Smooth muscle cell (in vitro differentiated cells): ENCODE measurements around a stretch of chr19.

- RAMPAGE, long total RNA: no peak
Observed at GRCh38 chr19:47110883-47111666, 2.5 kb downstream of the ZC3H4 start.

DNA sequence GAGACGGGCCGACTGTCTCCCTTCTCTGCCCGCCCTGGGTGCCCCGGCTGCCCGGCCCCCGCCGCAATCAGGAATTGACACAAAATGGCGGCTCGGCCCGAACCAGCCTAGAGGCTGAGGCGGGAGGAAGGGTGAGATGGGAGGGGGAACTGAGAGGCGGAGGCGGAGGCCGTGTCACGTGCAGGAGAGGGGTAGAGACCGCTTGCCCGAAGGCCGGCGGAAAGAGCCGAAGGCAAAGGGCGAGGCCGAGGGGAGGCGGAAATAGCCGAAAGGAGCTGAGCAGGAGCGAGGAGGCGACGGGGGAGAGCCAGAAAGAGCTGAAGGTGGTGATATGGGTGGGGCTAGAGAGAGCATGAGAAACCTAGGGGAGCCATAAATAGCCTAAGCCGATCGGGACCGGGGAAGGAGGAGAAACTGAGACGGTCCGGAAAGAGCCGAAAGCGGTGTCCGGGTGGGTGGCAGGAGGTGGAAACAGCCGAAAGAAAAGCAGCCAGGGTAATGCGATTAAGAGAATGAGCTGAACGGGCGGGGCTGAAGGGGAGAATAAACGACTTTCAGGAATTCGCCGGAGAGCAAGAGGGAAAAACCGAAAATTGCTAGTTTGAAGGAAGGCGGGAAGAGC lies 434 bp downstream of the ZC3H4 start:
- RAMPAGE, long total RNA: no peak

DNA sequence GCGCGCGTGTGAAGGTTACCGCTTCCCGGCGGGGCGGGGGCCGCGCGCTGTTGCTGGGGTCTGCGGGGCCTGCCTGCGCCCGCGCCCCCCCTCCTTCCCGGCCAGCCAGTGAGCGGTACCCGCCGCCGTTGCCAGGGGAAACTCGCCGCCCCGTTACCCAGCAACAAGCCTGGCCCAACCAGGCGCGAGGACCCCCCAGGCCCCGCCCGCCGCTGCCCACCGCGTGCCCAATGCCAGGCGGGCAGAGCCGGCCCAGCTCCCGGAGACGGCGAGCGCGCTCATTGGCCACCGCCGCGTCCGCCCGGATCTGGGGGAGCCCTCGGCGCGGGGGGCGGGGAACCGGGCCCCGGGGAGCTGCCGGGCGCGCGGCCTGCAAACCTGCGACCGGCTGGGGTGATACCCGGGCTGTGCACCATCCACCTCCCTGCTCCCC lies 8.6 kb upstream of the BBC3 start:
- RAMPAGE, long total RNA: no peak

- RAMPAGE, long total RNA: no peak
Observed at GRCh38 chr19:47240906-47241603, 10.1 kb upstream of the BBC3 start.

DNA sequence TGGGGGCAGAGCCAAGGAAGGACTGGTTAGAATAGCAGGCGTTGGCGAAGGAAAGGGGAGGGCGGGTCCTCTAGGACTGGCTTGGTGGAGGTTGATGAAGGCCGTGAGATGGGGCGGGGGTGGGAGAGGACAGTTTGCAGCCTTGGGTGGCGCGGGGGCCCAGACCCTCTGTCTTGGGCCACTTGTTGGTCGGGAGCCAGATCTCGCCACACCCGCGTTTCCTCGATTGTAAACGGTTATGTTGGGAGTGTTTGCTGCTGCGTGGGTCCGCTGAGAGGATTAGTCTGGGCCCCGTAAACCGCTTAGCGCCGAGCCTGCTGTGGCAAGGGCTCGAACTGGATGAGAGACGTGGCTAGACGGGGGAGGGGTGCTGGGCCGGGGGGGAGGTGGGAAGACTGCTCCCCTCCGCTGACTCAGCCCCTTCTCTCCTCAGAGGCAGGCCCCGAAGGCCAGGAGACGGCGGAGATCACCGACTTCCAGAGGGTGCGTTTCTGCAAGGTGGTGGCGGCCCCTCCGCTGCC lies 1.7 kb upstream of the INAFM1 start:
- RAMPAGE, long total RNA: no peak

GRCh38 chr19:47289818-47290270 lies 15.2 kb downstream of the INAFM1 start:
- RAMPAGE, long total RNA: no peak

GRCh38 chr19:47390498-47391125 lies 28.7 kb downstream of the MEIS3 start:
- RAMPAGE, long total RNA: no peak

DNA sequence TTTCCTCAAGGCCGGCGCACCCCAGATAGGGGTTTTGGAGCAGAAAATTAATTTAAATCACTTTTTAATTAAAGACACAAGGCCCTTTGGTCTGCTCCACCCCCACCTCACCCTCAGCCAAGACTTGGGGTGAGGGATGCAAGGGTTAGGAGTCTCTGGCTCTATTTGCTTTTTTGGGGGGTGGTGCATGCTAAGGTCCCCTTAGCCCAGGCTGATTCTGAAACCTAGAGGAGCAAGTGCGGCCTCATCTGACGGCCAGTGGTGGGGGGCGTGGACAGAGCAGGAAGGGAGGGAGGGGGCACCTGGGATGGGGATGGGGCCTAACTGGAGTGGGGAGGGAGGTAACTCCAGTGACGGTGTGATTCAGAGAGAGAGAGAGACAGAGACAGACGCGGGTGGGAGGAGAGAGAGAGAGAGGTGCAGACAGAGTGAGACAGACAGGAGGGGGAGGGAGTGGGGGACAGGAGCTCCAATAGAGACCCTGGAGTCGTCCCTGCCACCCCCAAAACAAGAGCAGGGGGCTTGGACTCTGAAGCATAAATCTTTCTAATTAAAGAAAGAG lies 911 bp upstream of the MEIS3 start:
- RAMPAGE, long total RNA: no peak

DNA sequence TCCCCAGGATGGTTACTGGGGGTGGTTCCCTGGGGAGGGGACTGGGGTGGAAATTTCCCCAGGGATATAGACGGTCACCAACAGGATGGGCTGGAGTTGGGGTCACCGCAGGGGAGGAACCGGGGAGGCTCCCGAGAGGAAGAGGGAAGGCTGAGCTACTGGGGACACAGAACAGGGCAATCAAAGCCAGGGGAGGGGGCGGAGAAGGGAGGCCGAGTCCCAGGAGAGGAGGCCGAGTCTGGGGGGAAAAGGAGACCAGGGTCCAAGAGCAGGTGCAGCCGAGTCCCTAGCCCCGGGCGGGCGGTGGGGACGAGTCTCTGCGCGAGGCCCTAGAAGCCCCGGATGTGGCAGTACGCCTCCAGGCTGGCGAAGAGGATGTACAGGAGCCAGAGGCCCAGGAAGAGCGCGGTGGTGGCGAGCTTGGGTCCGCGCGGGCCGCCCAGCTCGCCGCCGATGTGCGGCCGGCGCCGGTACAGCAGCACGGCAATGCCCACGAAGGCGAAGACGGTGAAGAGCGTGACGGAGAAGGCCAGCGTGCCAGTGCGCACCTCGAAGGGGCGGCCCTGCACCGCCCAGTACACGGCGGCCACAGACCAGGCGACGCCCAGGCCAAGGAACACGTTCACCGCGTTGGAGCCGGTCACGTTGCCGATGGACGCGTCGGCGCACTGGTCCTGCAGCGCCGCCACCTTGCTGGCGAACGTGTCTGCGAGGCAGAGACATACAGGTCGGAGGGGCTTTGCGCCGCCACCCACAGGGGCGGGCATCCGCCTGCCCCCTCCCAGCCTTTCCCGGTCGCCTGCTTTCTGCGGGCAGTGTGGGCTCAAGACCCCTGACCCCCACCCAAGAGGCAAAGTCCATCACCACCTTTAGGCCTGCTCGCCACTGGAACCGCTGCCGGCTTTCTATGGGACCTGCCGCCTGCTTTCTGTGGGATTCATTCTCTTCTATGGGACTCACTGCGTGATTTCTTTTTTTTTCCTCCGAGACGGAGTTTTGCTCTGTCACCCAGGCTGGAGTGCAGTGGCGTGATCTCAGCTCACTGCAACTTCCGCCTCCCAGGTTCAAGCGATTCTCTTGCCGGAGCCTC lies 10.8 kb upstream of the MEIS3 start:
- RAMPAGE, long total RNA: no peak

DNA sequence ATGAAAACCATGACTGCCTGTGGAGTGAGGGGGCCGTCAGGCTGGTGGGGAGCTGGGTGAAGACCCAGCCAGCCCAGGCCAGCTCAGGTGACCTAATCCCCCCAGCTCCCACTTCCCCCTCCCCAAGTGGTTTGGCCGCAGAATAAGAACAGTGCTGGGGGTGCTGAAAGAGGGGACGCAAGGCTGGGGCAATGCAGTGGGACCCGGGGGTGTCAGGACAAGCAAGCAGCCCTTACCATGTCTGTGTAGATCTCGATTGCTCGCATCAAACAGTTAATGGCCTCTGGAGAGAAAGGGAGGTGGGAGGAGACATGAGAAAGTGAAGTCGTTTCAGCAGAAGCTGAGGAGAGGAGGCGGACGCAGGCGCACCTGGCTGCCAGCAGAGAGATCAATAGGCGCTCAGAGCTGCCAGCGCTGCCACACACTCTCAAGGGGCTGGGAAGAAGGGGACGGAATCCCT lies 11.3 kb upstream of the KPTN start:
- RAMPAGE, long total RNA: no peak

- RAMPAGE, long total RNA: no peak
Observed at GRCh38 chr19:47499963-47500822, 14.7 kb downstream of the NAPA start.

- RAMPAGE, long total RNA: no peak
Observed at GRCh38 chr19:47500971-47501883, 13.6 kb downstream of the NAPA start.

- RAMPAGE, long total RNA: no peak
Observed at GRCh38 chr19:47610014-47610928, 1.3 kb downstream of the BICRA start.

GRCh38 chr19:47626152-47626888 lies 17.4 kb downstream of the BICRA start:
- RAMPAGE, long total RNA: no peak

DNA sequence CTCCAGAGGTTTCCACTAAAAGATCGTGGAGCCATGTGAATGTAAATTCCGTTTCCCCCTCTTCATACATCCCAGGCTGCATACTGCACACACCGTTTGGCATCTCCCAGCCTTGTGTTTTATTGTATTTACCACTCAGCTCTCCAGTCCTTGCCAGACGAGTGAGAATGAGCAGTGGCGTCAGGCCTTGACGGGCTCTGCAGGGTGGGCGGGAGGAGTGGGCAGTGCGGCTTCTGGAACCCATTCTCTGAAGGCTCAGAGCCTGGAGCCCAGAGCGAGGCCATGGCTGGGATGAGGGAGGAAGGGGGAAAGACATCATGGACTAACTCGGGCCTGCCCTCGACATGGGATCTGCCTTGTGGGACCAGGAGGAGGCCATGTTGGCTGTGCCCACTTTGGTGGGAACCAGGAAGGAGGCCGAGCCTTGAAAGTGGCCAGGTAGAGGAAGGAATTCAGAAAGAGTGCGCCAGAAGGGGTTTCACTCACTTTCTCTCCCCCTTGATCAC lies 25.1 kb downstream of the BICRA start:
- RAMPAGE, long total RNA: no peak

GRCh38 chr19:47723061-47723495 lies 9.9 kb downstream of the EHD2 start:
- RAMPAGE, long total RNA: no peak

DNA sequence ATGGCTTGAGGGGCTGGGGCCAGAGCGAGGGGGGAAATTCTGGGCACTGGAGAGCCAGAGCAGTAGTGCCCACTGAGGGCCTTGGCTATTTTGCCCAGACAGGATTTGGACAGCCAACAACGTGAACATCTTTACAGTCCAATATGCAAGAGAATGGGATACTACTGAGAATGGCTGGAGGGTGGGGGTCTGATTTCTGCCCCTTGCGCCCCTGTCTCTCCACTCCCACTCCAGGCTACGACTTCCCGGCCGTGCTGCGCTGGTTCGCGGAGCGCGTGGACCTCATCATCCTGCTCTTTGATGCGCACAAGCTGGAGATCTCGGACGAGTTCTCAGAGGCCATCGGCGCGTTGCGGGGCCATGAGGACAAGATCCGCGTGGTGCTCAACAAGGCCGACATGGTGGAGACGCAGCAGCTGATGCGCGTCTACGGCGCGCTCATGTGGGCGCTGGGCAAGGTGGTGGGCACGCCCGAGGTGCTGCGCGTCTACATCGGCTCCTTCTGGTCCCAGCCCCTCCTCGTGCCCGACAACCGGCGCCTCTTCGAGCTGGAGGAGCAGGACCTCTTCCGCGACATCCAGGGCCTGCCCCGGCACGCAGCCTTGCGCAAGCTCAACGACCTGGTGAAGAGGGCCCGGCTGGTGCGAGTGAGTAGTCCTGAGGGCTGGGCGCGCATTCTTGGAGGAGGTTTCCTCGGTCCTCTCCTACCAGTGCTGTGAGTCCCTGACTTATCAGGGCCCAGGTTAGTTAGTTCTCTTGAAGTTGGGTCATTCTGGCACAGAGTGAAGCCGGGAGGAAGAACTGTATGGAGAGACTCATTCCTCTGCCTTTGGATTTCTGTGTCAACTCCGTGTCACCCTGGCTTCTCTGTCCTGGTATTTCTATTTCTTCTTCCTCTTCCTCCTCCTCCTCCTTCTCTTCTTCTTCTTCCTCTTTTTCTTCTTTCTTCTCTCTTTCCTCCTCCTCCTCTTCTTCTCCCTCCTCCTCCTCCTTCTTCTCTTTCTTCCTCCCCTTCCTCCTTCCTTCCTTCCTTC lies 12.7 kb downstream of the EHD2 start:
- RAMPAGE, long total RNA: no peak

- RAMPAGE, long total RNA: no peak
Observed at GRCh38 chr19:47742579-47742864, 2.8 kb upstream of the NOP53 start.

- RAMPAGE, long total RNA: no peak
Observed at GRCh38 chr19:48271544-48272159, 1.8 kb downstream of the ZNF114 start.

DNA sequence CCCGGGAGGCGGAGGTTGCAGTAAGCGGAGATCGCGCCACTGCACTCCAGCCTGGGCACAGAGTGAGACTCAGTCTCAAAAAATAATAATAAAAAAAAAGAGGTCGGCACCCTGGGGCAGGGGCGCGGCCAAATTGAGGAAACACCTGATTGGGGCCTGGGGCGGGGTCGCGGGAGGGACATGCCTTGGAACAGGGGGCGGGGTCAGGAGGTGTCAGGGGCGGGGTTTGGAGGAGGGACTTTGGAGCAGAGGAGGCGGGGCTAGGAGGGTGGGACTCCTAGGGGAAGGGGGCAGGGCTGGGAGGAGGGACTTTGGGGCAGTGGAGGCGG lies 21.8 kb downstream of the GRIN2D start:
- RAMPAGE, long total RNA: no peak